ENCODE measurements around a stretch of chr6.

- RRBS: under 1% methylated on average over 6 of the region's 16 CpGs
Measured at GRCh38 chr6:157756648-157757382, 66.2 kb upstream of the SNX9 start.

GRCh38 chr6:157768115-157768987, 54.7 kb upstream of the SNX9 start:
- RRBS: no CpG with 5 or more reads among the region's 16 CpGs

GRCh38 chr6:157814775-157815412, 8.2 kb upstream of the SNX9 start:
- RRBS: no CpG with 5 or more reads among the region's 6 CpGs

GRCh38 chr6:157874248-157874978, 51.4 kb downstream of the SNX9 start:
- RRBS: no CpG with 5 or more reads among the region's 4 CpGs

- RRBS: no CpG with 5 or more reads among the region's 8 CpGs
Measured at GRCh38 chr6:157881183-157882113, 58.4 kb downstream of the SNX9 start.

DNA sequence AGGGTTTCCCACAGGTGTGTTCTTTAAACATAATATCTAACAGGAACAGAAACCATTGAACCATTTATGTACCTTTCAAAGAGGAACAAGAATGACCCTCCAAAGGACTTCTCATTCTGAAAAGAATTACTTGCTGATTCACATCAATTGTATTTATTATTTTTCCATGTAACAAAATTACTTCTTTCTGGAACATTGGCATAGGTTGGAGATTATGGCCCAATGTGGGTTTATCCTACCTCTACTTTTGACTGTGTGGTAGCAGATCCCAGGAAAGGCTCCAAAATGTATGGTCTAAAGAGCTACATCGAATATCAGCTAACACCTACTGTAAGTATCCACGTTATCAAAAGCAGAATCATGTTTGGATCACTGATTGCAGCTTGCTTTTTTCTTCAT, 72.2 kb upstream of the SYNJ2 start:
- RRBS: no CpG with 5 or more reads among the region's 2 CpGs

DNA sequence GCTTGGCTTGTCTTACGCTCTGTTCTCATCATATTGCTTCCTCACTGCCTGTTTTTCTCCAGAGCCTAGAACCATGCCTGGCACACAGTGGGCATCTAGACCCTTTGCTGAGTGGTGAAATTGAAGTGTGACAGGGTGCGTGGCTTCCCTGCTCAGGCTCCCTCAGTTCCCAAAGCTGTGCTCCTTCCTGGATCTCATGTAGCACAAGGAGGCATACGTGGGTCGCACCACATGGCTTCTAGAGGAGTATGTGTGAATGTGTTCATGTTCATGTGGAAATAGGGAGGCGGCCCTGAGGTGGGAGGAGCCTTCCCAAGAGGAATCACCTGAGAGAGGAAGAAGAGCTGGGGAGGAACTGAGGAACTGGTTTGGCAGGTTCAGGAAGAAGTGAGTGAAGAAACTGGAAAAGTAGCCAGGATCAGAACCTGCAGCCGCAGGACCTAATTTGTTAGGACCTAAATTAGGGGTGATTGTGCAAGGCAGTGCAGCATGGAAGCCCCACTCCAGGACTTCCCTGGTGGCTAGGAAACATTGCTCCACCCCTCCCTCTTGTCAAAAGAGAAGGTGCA, 20.5 kb downstream of the SYNJ2 start:
- RRBS: no CpG with 5 or more reads among the region's 6 CpGs

DNA sequence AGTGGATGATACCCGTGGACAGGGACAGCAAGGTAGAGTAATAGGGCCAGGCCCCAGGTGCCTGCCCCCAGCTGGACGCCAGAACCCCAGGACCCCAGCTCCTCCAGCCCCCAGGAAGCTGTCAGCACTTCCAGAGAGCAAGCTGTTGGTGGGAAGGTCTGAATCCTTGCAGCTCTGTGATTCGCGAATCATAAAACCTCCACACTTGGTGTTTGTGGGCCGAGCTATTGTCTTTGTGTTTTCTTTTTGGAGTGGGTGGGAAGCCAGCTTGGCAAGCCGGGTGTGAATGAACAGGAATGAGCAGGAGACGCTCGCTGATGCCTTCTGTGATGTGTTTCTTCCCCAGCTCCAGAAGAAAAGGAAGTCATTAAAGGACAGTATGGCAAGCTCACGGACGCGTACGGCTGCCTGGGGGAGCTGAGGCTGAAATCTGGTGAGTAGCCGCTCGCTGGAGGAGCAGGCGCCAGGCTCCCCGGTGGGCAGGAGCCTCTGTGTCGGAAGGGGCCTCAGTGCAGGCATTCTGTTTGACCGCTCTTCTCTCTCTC, 35.3 kb downstream of the SYNJ2 start:
- RRBS: no CpG with 5 or more reads among the region's 18 CpGs

- RRBS: 95% methylated on average over 9 of the region's 45 CpGs
Measured at GRCh38 chr6:158042060-158043515, 60.9 kb downstream of the SYNJ2 start.

DNA sequence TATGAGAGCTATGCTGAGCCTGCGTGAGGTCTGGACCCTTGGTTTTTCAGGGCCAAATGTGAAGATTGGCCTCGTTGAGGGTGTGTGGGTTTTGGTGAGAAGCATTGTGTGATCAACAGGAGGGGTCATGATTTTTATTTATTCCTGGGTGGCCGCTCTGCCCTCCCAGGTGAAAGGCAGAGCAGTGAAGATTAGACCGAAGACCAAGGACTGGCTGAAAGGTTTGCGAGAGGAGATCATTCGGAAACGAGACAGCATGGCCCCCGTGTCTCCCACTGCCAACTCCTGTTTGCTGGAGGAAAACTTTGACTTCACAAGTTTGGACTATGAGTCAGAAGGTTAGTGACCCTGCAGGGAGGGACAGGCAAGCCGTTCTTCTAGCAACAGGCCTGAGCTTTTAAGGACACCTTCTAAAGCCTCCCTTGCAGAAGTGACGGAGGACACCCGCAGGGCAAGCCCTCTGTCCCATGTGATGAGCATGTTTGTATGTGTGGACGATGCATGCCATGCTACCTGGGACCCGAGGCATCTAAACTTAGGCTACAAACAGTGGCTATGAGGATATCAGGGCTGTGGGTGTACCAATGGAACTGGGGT, 84.7 kb downstream of the SERAC1 start:
- RRBS: no CpG with 5 or more reads among the region's 13 CpGs

- RRBS: no CpG with 5 or more reads among the region's 11 CpGs
Measured at GRCh38 chr6:158311170-158311771, 994 bp upstream of the TULP4 start.

GRCh38 chr6:158313822-158314420, 1.7 kb downstream of the TULP4 start:
- RRBS: no CpG with 5 or more reads among the region's 11 CpGs

GRCh38 chr6:158493810-158494249, 66.1 kb upstream of the TMEM181 start:
- RRBS: no CpG with 5 or more reads among the region's 6 CpGs

DNA sequence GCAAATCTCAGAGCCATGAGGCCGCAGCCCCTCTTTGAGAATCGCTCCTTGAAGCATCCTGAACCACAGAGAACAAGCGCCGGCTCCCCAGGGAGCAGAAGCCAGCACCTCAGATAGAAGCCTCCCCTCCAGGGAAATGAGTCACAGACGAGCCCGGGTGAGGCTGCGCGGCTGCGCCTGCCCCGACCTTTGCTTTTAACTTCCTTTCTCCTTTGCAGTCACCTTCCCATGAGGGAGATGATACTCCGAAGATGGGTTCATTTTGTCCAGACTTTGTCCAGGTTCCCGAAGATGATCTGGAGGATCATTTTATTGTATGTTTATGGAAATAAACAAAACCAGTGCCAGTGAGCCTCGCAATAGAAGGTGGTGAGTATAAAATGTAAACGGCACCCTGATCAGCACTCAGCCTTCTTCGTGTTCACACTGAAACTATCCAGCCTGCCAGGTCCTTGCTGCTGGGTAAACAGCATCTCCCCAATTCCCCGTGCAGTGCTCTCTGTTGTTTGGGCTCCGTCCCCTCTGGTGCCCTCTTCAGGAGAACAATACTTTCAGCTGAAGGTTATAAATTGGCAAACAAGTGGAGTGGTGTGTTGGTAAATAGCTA, 41.6 kb upstream of the TMEM181 start:
- RRBS: 5% methylated on average over 3 of the region's 17 CpGs

GRCh38 chr6:158560248-158561323, 695 bp downstream of the TMEM181 start:
- RRBS: 9% methylated on average over 29 of the region's 86 CpGs

DNA sequence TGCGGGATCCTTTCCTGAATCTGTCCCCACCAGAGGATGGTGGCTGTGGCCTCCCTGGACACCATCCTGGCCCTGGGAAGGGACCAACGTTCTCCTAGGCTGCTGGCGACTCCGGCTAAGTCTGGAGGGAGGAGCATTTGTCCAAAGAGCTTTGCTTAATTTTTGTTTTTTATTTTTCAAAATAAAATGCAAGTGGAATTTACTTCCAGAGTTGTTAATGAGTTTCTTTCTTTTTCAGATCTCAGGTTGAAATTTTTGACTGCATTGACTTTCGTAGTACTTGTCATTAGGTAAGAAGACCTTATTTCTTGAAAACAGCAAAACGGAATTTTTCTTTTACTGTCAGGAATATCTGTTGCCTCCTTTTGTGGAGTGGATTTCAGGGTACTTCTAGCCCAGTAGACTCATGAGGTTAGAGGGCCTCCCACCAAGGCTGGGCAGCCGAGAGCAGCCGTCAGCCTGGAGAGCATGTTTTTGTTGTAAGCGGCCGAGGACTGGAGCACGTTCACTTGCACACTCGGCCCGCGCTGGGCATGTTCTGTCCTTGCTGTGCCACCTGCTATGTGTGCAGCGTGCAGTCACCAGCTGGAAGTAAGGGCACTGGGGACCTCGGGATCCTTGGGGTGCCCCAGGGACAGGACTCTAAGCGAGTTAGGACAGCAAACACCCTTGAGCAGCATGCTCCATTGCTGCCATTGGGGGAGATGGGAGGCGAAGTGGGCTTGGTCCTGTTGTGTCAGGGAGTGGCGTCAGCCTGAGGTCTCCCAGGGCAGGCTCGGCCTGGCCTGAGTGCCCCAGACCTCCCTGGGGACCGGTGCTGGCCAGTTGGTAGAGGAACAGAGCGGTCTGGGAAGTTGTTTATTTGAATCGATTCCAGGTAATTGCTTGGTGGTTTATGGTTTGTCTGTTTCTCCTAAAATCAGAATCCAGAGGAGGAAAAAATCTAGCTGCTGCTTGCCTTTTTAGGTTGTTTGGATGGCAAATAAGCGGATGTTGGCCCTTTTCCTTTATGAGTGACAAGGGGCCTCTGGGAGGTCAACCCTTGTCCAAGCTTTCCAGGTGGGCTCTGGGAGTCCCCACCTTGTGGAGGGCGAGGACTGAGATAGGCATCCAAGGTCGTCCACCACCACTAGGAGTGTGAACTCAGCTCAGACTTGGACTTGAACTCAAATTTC, 18.7 kb downstream of the DYNLT1 start:
- RRBS: no CpG with 5 or more reads among the region's 26 CpGs

- RRBS: no CpG with 5 or more reads among the region's 12 CpGs
Measured at GRCh38 chr6:158668446-158668929, 18.6 kb downstream of the SYTL3 start.

DNA sequence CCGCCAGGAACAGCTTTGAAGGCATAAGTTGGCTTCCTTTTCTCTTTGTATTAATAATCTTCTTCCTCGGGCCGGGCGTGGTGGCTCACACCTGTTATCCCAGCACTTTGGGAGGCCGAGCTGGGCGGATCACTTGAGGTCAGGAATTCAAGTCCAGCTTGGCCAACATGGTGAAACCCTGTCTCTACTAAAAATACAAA, 23.8 kb downstream of the SYTL3 start:
- RRBS: no CpG with 5 or more reads among the region's 6 CpGs

GRCh38 chr6:158706956-158707606, 57.2 kb downstream of the SYTL3 start:
- RRBS: no CpG with 5 or more reads among the region's 6 CpGs

DNA sequence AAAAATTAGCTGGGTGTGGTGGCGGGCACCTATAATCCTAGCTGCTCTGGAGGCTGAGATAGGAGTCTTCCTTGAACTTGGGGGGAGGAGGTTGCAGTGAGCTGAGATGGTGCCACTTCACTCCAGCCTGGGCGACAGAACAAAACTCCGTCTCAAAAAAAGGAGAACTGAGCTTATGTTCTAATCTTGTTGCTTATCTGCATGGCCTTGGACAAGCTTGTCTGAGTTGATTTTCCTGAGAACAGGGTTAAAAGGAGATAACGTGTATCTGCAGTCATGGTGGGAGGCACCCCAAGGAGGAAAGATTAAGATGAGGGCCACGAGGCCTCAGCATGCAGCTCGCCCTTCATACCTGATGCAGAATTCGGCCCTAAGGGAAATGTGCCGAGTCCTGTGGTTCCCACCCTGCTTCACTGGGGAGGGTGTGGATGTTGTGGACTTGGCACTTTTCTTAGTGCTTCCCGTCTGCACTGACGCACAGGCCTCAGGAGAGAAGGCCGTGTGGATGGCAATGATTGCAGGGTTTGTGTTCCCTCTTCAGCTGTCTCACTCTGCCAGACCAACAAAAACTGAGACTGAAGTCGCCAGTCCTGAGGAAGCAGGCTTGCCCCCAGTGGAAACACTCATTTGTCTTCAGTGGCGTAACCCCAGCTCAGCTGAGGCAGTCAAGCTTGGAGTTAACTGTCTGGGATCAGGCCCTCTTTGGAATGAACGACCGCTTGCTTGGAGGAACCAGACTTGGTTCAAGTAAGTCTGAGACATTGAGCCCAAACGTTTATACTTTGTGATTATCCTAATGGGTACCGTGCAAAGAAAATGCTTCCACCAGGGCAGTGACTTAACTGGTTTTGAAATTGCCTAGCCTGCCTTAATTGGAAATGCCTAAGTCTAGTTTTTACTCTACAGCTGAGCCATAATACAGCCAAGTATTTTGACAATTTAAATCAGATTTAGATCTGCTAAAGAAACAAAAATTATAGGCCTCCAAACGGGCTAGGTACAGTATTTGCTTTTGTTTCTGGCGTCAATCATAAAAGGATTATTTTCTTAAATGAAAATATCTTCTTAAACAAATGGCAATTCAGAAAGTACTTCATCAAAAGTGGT, 56.1 kb downstream of the EZR start:
- RRBS: no CpG with 5 or more reads among the region's 19 CpGs

Measured in HCT116 (cell line).